Mesenchymal stem cell of adipose (primary cell): Measurements from ENCODE around the genes RAB7A, EFCC1 and EFCAB12.

DNA sequence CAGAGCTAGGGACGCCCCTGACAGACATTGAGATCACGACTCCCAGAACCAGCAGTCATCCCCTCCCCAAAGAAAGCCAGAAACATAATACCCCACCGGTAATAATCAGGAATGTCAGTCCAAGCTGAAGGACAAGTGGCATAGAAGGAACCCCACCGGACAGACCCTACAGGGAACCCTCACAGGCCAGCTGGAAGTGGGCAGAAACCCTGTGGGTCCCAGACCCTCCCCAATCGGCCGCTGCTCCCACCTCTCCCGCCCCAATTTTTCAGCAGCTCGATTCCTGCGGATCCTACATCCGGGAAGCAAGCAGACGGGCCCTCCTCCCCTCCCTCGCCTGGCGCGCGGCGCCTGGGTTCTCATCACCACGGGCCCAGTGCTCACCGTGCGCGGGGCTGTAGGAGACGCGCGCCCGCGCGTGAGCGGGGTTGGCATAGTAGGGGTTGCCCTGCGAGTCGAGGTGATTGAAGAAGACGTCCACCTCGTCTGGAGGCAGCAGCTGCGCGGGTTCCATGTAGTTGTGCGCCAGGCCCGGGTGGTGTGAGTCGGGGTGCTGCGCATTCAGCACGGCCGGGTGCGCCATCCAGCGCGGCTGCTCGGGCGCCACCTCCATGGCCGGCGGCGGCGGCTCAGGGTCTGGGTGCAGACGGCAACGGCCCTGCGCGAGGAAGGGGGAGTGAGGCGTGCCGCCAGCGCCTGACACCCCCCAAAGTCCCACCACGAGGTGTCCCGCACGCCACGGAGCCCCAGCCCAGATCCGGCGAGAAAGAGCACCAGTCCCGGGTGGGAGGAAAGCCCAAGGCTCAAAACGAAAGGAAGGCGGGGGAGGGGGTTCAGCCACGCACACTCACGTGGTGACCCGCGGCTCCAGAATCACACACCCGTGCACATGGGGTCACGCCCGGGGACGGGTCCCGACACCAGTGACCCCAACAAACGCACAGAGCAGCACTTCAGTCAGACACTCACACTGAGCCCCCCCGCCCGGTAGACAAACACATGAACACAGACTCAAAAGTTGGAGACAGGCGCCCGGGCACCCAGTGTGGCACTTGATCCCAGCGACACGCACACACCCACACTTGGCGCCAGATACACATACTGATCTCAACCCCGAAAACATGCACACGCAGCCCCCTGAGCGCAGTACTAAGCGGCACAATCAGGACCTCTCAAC is 6.2 kb downstream of the GATA2 start:
- CAGE, long polyA plus RNA: no peak

DNA sequence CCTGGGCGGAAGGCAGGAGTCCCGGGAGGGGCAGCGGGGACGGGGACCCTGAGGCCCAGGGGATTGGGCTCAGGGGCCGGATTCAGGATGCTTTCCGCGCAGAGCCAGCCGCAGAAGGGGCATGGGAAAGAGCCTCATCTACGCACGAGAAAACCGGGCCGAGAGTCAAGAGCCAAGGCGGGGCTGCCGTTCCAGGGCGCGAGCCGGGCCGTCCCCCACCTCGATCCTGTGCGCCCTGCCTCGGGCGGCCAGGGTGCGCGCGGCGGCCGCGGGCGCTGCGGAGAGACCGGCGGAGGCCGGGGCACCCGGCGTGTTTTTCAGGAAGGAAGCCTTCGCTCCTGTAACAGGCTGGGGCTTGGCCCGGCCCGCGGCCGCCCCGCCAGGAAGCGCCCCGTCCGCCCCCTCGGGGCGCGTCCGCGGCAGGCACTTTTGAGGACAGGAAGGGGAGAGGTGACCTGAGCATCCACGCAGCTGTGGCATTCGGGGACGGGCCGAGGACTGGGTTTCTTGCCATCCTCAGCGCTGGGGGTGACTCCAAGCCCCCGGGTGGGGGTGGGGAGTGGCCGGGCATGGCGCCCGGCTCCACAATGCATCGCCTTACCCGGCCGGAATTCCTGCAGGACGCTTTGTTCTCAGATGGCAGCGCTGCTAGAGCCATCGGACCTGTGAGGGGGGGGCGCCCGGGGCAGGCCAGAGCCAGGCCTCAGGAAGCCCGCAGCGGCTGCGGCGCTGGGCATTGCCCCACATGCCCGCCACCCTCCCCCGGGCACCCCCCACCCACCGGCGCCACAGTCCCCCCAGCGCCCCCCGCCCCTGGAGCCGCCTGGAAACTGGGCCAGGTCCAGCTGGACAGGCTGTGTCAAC is 62.4 kb upstream of the GATA2 start:
- CAGE, long polyA plus RNA: no peak

- CAGE, long polyA plus RNA: no peak
Observed at GRCh38 chr3:128649241-128649870, 1.3 kb downstream of the RPN1 start.

GRCh38 chr3:128681497-128681806 is 30.8 kb upstream of the RPN1 start:
- CAGE, long polyA plus RNA: no peak

DNA sequence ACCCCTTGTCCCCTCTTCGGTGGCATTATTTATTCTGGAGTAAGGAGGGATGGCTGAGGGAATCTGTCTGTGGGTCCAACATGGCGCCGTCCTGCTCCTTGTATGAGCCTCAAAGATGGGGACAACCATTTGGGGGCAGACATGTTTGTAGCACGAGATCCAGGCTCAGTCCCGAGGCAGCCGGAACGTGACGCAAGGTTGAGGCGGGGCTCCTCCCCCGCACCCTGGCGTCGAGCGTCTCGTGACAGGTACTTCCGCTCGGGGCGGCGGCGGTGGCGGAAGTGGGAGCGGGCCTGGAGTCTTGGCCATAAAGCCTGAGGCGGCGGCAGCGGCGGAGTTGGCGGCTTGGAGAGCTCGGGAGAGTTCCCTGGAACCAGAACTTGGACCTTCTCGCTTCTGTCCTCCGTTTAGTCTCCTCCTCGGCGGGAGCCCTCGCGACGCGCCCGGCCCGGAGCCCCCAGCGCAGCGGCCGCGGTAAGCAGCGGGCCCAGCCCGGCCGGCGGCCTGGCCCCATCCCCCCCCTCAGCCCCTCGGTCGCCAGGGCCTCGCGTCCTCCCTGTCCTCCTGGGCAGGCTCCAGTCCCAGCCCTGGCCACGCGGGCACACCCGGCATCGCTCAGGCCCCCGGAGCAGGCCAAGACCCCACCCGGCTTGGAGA is at the start of gene RAB7A:
Gene RAB7A, plus strand, starts transcription at position 298 of the 657 bp plus-strand sequence.
- CAGE, long polyA plus RNA: no peak

GRCh38 chr3:128787759-128788235 is 61.8 kb downstream of the RAB7A start:
- CAGE, long polyA plus RNA: no peak

- CAGE, long polyA plus RNA: no peak
Observed at GRCh38 chr3:128814526-128815592, 64.6 kb upstream of the ACAD9 start.

DNA sequence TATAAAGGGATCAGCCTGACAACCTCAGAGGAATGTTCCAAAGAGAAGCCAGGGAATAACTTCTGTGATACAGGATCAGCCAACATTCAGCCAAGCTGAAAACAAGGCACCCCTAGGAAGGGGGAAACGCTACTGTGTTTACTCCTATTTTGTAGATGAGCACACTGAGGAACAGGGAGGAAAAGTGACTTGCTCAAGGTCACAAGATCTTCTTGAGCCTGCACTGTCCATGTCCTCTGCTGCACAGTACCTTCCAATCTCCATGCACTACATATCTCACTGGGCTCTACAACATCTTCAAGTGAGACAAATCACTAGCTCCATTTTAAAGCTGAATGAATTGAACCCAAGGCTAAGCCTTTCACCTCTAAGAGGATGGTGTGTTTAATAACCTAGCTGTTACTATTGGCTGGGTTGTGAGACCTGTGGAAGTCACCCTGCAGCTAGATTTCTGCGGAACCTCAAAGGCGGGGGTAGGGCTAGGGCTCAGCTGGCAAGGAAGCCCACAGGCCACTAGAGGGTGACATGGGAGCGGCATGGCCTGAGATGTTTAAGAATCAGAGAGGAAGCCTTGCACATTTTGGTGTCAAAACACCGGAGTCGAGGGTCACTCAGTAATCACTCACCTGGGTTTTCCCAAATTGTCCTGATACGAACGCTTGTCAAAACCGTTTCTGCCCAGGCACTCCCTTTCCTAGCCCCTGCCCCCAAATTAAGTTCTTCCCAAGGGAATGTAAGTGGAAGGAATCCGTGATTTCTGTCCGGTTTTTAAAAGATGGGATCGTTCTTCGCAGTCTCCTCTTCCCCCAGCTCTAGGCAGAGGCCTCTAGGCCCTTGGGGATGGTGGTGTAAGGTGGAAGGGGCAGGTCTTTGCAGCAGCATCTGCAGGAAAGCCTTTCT is 3.9 kb upstream of the ACAD9 start:
- CAGE, long polyA plus RNA: no peak

DNA sequence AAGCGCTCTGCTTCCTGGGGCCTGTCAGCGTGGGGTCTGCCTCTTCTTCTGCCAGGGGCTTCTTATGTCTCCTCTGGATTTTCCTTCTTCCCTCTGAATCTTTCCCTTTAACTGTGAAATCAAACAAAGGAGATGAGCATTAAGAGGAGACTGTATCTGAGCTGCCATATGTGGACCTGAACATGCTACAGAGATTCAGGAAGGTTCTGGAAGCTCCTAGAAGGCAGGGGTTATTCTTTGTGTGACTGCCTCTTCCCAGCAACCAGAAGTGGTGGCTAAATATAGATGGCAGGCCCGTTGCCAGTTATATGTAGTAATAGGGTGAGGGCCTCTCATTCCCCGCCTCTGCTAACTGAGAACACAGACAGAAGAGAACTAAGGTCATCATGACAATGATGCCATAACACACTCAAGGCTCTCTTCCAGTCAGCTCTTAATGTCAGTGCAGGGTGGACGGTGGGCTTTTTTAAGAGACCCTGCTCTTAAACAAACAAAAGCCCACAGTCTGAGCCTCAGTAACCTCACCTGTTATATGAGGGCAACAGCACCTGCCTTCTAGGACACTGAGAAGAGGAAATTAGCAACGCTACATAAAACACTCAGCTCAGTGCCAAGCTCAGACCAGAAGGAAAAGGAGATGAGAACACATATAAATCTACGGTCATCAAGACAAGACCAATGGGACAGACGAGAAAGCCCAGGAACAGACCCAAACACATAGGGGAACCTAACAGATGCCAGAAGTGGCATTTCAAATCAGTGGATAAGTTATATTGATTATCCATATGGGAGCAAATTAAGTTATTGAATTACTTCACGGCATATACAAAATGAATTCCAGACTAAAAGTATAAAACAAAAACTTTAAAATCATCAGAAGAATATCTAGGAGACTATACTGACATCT is 22.3 kb downstream of the CFAP92 start:
- CAGE, long polyA plus RNA: no peak

DNA sequence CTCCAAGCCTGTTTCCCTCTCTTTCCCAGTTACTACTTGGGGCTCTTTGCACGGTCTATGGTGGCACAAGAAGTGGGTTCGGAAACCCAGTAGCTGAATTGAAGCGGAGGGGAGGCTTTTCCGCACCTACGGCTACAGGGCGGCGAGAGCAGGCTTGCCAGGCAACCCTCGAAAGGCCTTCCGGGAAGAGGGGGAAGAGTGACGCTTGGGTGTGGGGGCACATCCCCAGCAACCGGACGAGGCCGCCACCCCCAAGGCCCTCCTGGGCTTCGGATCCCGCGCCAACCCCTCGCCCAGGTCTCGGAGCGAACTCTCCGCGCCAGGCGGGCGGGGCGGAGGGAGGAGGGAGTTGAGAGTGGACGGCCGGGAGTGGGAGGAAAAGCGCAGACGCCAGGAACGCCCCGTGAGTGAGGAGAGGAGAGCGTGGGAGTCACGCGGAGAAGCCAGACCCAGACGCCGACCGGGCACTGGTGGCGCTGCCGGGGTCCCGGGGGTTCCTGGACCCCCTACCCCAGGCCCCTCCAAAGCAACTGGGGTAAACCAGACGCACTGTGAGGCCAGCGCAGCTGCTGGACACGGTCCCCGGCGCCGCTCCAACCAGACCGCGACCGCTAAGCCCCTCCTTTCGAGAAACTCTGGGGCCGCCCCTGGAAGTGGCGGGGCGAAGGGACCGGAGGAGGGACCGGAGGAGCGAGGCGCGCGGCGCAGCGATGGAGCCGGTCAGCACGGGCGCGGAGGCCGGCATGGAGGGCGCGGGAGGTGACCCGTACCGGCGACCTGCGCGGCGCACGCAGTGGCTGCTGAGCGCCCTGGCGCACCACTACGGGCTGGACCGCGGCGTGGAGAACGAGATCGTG is at the start of gene EFCC1:
Gene EFCC1, plus strand, starts transcription at position 386 of the 857 bp plus-strand sequence.
- CAGE, long polyA plus RNA: no peak

- CAGE, long polyA plus RNA: no peak
Observed at GRCh38 chr3:129003615-129004282, 2.6 kb downstream of the EFCC1 start.

- CAGE, long polyA plus RNA: no peak
Observed at GRCh38 chr3:129039903-129040382, 20.6 kb upstream of the GP9 start.

GRCh38 chr3:129068445-129069064 is 8.0 kb downstream of the GP9 start:
- CAGE, long polyA plus RNA: no peak

- CAGE, long polyA plus RNA: no peak
Observed at GRCh38 chr3:129161906-129162473, 1.1 kb upstream of the ISY1 start.

GRCh38 chr3:129175844-129176703 is 7.6 kb downstream of the CNBP start:
- CAGE, long polyA plus RNA: no peak

- CAGE, long polyA plus RNA: no peak
Observed at GRCh38 chr3:129233288-129234020, 16.0 kb upstream of the COPG1 start.

- CAGE, long polyA plus RNA: no peak
Observed at GRCh38 chr3:129397230-129397459, 31.3 kb downstream of the EFCAB12 start.

- CAGE, long polyA plus RNA: no peak
Observed at GRCh38 chr3:129428117-129429137, at the start of gene EFCAB12. EFCAB12 (minus strand) TSS chr3:129428636.

GRCh38 chr3:129431879-129432638 is 3.6 kb upstream of the EFCAB12 start:
- CAGE, long polyA plus RNA: no peak

- CAGE, long polyA plus RNA: no peak
Observed at GRCh38 chr3:129452150-129453161, 12.4 kb downstream of the IFT122 start.